ENCODE data around the genes SET, TBC1D13, SPOUT1 and KYAT1.

DNA sequence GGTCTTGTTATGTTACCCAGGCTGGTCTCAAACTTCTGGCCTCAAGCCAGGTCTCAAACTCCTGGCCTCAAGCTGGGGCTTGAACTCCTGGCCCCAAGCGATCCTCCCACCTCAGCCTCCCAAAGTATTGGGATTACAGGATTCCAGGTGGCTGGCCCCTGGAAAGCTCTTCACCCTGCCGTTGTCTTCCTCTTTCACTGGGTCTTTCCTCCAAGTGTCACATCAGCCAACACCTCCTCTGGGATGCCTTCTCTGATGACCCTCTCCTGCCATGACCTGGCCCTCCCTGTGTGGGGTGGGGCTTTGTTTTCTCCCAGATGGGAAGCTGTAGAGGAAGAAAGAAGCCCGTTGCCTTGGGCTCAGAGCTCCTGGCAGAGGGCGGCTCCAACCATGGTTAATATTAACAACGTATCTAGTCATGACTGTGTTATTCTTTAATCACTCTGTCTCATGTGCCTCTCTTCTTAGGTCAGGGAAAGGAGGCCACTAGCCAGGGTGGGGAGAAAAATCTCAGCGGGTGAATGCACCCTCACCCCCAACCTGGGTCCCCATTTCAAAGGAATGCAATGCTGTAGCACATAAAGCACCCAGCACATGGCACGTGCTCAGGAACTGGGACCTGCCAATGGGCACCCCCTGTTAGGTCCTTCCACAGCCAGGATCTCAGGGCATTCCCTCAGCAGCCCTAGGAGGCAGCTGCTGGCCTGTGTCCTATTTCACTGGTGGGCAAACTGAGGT, 8.5 kb downstream of the DNM1 start:
- RRBS: no CpG with 5 or more reads among the region's 7 CpGs

DNA sequence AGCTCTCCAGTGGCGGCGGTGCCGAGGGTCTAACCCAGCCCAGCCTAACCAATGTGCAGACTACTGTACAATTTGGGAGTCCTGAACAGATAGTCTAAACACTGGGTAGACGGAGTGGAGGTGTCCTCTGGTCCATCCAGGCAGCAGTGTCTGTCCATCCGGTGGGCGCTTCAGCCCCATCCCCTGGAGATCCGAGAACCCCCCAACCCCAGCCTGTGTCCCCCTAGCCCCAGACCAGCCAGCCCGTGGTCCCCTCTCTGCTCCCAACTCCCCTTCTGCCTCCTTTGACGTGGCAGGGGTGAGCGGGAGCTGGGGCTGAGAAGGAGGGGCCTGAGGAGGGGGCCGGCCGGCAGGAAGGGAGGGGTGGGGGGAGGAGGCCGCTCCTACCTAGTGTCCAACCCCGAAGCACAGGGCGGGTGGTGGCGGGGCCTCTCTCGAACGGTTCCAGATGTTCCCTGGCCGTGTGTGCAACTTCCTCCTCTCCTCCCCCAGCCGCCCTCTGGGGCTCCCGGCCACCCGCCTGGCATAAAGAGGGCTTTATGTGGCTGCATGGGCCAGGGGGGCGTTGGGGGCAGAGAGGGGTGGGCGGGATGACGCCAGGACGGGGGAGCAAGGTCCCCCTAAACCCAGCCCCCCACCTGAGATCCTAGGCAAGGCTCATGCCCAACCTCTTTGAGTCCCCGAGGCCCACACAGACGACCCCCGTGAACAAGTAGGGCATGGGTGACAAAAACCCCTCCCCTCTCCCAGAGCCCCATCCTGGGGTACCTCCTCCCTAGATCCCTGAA, 30.9 kb downstream of the GOLGA2 start:
- RRBS: no CpG with 5 or more reads among the region's 29 CpGs

DNA sequence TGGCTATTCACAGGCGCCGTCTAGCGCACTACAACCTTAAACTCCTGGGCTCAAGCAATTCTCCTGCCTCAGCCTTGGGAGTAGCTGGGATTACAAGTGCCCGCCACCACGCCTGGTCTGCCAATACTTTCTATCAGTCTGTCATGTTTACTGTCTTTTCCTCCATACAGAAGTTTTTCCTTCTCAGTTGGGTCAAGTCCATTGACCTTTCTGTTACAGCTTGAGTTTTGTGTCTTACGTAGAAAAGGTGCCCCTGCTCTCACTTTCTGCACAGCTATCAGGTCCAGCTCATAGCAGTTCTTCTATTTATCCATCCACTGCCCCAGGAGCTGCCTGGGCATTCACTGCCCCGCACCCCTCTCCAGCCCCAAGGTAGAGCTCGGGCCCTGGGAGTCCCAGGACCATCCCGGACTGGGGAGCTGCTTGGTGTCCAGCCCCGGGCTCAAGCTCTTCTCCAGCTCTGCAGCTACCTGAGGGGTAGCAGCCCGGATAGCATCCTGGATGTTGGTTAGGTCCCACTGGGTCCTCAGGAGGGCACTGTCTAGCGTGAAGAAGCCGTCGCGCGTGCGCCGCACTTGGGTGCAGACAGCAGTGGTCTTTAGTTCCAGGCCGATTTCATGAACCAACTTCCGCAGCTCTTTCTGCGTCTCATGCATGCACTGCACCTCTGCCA, 12.9 kb downstream of the TRUB2 start:
- RRBS: 86% methylated on average over 2 of the region's 21 CpGs

GRCh38 chr9:128344849-128345774, 4.8 kb downstream of the SLC27A4 start:
- RRBS: no CpG with 5 or more reads among the region's 34 CpGs

DNA sequence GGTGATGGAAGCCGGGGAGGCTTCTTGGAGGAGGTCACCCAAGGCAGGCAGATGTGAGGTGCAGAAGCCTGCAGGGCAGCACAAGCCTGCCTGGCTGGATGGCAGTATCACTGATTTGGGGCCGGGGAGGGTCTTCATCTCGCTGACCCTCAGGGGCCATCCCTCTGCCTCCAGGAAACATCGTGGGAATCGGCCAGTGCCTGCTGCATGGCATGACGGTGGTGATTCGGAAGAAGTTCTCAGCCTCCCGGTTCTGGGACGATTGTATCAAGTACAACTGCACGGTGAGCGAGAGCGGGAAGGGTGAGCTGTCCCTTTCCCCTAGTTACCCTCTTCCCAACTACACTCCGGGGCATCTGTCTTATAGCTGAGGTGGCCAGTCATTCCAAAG, 12.1 kb downstream of the SLC27A4 start:
- RRBS: 94% methylated on average over 6 of the region's 13 CpGs

- RRBS: no CpG with 5 or more reads among the region's 16 CpGs
Measured at GRCh38 chr9:128412219-128412895, 8.3 kb upstream of the CERCAM start.

DNA sequence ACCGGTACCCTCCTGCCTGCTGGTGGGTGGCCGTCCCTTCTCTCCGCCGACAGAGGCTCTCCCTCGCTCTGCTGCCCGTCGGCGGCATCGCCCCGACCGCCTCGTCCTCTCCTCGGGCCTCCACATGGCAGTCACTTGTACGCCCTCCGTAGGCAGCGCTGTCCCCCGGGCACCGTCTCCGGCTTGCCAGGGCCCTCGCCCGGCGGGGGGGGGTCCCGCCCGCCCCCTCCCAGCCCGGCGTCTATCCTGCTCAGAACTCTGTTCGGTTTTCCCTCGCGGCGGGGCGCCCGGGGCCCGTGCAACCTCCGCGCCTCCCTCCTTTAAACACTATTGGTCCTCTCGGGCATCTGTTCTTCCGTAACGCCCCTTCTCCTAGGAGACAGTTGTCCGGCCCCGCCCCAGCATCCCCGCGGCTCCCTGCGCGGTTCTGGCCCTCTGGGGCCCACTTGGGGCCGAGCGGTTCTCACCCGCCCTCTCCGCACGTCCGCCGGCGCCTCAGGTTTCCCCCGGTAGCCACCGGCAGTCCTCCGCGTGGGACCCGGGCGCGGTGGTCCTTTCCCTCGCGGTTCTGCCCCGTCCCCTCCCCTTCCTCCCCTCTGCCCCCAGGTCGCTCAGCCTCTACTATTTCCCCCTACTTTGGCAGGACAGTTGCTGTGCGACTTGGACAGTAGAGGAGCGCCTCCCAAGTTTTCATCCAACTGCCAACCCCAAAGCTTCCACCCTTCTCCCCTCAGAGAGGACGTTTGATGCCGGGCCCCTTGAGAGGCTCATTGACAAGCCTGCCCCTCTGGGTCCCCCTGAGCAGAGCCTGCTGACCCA, 958 bp downstream of the ODF2 start:
- RRBS: 3% methylated on average over 25 of the region's 67 CpGs

- RRBS: no CpG with 5 or more reads among the region's 5 CpGs
Measured at GRCh38 chr9:128577948-128578339, 25.6 kb downstream of the SPTAN1 start.

DNA sequence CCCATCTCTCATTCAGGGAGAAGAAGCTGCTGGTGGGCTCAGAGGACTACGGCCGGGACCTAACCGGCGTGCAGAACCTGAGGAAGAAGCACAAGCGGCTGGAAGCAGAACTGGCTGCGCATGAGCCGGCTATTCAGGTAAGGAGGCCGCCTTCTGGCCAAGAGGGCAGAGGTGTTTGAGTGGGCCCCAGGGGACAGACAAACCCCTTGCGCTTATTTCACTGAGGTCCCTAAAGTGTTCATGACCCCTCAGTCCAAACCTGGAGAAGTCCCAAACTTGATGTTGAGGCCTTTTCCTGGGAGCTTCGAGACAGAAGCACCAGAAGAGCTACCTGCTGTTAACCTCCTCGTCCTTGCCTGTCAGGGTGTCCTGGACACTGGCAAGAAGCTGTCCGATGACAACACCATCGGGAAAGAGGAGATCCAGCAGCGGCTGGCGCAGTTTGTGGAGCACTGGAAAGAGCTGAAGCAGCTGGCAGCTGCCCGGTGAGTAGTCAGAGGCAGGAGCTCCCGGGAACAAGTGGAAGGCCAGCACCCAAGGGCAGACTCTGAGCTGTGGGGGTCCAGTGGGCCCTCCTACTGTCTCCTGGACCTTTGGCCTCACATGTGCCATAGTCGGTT, 38.9 kb downstream of the DYNC2I2 start:
- RRBS: 96% methylated on average over 5 of the region's 18 CpGs

- RRBS: no CpG with 5 or more reads among the region's 21 CpGs
Measured at GRCh38 chr9:128634818-128635394, 21.7 kb downstream of the DYNC2I2 start.

GRCh38 chr9:128644123-128644488, 12.5 kb downstream of the DYNC2I2 start:
- RRBS: no CpG with 5 or more reads among the region's 3 CpGs

DNA sequence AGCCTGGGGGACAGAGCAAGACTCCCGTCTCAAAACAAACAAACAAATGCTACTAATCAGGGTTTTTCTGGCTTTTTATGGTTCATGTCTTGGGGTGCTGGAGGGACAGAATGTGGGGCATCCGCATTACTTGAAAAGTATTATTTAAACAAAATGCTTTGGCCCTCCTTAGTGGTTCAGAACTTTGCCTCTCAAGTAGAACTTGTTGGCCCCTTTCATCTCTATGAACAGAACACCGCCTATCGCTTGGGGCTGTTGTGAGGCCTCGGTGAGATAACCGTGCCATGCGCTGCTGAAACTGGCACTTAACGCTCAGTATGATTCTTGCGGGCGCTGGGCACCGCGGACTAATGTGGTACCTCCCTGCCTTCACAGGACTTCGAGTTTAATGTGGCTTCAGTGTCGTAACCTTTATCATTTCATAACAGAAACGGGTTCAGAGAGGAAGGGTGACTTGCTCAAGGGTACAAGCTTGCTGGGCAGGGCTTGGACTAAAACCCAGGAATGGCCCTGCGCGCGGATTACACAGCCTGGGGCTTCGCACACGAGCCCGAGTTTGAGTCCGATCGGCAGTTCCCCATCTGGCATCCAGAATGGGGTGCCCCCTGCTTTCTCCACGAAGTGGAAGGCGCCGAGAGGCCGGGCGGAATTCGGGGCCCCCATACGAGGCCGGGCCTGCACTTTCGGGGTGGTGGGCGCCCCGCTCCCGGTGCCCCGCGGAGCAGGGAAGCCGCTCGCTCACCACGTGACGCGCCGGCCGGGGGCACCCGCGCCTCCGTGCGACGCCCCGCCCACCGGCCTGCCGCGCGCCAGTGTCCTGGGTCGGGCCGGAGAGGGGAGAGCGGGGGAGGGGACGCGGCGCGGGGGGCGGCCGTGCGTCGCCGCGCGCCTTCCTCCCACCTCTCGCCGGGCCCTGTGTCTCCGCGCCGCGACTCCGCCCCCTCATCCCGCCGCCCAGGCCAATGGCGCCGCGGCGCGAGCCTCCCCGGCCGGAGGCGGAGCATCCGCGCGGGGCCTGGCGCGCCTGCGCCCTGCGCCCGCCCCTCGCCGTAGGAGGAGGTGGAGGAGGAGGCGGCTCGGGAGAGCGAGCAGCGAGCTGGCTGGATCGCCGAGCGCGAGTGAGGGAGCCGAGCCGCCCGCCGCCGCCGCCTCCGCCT, at the start of gene SET:
SET (plus strand) TSS at position 1,042 of the 1,157 bp plus-strand sequence.
- RRBS: 1% methylated on average over 45 of the region's 110 CpGs

DNA sequence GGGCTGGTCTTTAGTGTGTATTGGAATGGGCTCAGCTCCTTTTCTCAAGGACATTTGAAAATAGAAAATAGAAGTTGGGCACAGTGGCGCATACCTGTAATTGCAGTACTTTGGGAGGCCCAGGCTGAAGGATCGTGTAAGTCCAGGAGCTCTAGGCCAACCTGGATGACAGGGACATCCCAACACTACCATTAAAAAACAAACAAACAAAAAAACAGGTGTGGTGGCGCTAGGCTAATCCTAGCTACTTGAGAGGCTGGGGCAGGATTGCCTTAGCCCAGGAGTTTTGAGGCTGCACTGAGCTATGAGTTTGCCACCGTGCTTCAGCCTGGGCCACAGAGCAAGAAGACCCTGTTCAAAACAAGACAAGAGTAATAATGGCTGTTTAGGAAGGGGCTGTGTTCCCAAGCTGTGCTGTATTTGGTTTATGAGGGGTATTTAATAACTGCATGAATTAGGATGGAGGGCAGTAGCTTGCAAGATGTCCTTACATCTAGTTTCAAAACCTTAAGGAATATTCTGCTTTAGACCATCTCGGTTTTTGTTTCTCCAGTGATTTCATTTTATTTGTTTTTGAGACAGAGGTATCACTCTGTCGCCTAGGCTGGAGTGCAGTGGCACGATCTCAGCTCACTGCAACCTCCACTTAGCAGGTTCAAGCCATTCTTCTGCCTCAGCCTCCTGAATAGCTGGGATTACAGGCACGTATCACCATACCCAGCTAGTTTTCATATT, 4.8 kb upstream of the PKN3 start:
- RRBS: no CpG with 5 or more reads among the region's 8 CpGs

GRCh38 chr9:128724707-128725377, 915 bp upstream of the ZDHHC12 start:
- RRBS: no CpG with 5 or more reads among the region's 14 CpGs

DNA sequence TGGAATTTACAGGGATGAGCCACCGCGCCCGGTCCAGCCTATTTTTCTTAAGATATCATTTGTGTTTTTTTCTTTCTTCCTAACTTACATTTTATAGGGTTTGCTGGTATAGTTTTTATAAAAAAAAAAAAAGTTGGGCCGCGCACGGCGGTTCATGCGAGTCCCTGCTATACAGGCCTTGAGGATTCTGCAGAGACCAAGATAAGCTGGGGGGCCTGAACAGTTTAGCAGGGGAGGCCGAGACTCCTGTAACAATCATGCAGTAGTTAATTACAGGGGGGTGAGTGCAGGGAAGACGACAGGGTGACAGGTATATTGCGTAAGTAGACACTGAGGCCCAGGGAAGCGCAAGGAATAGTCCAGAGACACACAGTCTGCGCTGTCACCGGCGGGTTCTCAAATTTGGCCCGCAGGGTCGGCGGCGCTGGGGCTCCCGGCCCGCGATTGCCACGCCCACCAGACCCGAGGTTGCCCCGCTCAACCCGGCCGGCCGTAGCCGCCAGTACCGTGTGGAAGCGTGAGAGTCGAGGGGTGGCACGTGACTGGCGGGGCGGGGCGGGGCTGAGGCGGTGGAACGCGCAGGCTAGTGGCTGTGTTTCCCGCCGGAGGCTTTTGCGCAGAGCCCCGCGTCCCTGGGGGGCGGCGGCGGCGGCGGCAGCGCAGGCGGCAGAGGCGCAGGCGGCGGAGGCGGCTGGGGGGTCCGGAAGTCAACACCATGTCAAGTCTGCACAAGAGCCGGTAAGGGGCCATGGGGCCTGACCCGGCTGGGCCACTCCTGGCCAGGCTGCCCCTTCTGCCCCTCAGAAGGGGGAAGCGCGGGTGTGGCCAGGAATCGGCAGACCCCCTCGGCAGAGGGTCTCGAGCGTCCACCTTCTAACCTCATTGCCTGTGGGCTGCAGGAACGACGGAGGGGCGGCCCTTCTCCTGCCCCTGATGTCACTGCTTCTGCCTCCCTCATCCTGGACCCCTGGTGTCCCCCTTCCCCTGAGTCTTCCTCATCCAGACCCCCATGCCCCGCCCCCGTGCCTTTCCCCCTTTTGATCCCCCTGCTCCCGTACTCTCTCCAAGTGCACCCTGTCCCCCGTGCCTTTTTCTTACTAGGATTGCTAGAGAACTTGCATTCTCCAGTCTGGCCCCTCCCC, at the start of gene TBC1D13:
TBC1D13 (plus strand) TSS at position 615 of the 1,142 bp plus-strand sequence.
- RRBS: 2% methylated on average over 22 of the region's 71 CpGs

DNA sequence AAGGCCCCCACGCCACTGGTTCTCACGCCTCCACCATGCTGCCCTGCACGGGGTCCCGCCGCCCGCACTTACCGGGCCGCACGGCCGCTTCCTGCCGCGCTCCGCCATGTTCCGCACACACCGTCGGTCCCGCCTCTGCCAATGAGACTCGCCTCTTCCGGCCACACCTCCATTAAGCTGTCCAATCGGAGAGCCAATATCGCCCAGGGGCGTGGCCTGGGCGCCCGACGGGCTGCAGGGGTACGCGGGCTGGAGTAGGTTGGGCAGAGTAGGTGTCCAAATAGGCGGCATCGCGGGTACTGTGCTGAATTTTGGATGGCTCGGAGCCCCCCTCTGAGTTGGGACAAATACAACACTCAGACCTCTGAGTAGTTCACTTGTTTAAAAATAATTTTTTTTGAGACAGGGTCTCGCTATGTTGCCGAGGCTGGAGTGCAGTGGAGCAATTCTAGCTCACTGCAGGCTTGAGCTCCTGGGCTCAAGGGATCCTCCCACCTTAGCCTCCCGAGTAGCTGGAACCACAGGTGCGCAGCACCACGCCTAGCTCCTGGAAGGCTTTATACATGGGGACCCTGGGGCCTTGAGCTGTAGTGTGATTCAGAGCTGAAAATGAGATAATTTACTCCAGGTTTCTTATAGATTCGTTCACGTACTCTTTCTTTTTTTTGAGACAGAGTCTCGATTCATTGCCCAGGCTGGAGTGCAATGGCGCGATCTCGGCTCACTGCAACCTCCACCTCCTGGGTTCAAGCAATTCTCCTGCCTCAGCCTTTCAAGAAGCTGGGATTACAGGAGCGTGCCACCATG, at the start of gene SPOUT1:
SPOUT1 (minus strand) TSS at position 122 of the 807 bp plus-strand sequence.
- RRBS: 1% methylated on average over 17 of the region's 43 CpGs

GRCh38 chr9:128881786-128882244, at the start of gene KYAT1:
Gene KYAT1 (minus strand): TSS chr9:128881950.
- RRBS: under 1% methylated on average over 8 of the region's 49 CpGs

GRCh38 chr9:128908291-128909176, 12.2 kb upstream of the PHYHD1 start:
- RRBS: no CpG with 5 or more reads among the region's 47 CpGs

GRCh38 chr9:128915640-128915871, 5.2 kb upstream of the PHYHD1 start:
- RRBS: no CpG with 5 or more reads among the region's 3 CpGs

DNA sequence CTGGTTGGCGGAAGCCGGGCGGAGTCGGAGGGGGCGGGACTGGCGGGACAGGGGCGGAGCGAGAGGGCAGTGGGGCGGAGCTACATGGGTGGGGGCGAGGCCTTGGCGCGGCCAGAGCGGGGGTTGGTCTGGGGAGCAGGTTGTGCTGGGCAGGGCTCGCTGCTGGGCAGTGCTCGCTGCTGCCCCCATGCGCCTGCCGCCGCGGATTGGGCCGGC, 218 bp upstream of the SH3GLB2 start:
- RRBS: no CpG with 5 or more reads among the region's 20 CpGs

All from pericardium (tissue), 1 donor.